Natural killer cell (primary cell): ENCODE results near the genes CTAGE1 and RMC1.

DNA sequence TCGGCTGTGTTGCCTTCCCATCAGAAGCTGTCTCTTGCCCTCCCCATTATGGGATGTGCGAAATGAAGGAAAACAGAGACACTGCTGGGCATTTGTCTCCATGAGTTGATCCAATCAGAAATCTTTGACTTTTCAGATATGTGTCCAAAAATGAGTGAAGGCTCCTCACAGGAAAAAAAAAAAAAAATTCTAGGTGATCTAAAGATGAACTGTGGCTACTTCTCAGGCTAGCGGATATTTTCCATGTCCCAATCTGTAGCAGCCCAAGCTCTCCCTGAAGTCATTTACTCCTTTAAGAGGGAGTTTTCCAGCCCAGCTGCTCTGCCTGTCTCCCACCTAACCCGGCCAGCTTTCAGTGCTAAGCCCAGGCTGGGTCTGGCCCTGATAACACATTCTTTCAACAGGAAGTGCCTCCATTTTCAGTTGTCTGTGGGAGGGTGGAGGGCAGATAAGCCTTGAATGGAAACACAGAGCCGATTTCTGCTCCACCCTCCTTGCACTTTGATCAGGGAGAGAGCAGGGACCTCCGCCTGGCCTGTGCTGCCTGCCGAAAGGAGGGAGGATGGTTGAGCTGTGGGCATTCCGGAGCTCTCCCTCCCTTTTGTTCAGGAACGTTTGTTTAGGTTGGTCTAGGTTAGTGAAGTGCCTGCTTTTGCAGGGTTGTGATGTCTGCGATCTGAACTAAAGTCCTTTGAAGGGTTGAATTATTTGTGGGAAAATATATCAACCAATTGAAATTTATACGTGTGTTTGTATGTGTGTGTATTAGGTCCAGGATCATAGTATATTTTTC lies 24.7 kb downstream of the GATA6 start:
- PRO-cap = no peak

DNA sequence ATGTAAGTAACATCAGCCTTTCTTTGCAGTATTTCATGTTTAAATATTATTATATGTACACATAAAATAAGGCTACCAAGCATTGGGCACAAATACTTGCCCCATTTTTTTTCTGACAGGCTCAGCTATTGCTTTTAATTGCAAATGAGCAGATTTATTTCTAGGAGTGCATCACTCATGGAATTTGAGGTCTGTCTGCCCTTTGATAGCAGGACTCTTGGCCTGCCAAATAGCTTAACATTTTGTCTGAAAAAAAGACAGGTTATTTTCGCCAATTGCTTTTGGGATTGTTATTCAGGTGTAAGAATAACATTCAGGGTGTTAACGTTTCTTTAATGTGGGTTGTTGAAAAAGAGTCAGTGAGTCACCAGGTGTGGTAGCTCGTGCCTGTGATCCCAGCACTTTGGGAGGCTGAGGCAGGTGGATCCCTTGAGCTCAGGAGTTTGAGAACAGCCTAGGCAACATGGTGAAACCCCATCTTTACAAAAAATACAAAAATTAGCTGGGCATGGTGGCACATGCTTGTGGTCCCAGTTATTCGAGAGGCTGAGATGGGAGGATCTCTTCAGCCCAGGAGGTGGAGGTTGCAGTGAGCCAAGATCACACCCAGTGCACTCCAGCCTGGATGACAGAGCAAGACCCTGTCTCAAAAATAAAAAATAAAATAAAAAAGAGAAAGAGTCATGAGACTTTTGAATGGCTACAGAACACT lies 26.9 kb downstream of the GATA6 start:
- PRO-cap = no peak

- PRO-cap = no peak
Measured at GRCh38 chr18:22277539-22278198, 108.3 kb downstream of the GATA6 start.

DNA sequence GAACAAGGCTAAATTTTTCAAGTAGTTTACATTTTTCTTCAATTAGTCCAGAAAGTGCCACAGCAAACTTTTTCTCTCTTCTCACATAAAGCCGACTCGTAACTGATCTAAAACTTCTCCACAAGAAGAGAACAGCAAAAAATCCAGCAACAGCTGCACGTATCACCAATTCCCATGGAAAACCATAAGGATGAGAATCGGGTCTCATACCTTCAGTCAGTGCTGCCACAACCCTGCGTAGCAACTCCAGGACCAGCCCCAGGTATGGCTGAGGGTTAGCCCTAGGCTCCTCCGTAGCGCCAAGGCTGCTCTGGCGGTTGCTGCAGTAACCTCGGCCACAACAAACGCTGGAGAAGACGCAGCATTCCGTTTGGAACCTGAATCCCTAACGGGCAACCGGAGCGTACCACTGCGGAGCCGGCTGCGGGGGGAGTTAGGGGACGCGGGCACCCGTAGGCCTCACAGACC lies at the start of gene CTAGE1:
CTAGE1 (minus strand) TSS at position 312 of the 468 bp plus-strand sequence.
- PRO-cap = no peak

DNA sequence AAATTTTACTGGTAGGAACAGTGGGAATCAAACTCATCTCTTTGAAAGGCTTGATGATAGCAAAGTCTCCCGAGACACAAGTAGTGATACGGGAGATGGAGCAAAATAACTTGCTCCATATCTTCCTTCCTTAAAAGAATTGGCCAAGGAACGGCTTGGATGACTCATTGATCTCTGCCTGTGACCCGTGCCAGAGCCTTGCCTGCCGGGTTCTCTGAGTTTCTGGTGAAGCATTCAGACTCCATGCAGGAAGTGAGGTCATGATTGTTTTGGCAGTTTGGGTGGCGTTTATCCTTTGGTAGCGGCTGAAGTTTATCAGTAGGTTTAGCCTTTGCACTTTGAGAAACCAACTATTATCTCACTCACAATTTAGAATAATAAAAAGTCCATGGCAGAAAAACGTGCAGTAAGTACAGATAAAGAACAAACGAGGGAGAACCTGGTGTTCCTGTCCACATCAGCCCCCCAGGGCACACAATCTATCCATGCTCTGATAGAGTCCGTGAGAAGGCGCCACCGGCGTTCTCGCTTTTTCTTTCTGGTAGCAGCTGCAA lies 14.9 kb upstream of the CTAGE1 start:
- PRO-cap = no peak

DNA sequence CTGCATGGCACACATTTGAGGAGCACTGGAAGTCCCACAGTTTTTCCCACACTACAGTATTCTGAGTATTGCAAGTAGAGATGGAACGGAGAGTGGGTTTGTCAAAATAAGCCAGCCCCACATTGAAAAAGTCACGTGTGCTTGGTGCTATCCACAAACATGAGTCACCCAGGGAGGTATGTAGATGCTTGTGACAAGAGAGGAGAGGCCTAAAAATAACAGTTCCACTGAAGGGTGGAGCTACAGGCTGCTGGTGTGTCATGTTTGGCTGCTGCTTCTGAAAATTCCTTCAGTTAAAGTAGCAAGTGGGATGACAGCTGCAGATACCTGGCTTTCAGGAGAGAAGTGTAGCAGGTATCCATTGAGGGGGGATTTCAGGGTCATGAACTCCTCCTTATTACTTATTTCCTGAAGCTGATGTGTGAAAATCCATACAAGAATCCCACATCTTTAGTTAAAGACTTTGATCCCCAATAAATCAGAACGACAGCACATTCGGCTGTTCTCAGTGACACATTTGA lies 48.4 kb upstream of the CTAGE1 start:
- PRO-cap = no peak

DNA sequence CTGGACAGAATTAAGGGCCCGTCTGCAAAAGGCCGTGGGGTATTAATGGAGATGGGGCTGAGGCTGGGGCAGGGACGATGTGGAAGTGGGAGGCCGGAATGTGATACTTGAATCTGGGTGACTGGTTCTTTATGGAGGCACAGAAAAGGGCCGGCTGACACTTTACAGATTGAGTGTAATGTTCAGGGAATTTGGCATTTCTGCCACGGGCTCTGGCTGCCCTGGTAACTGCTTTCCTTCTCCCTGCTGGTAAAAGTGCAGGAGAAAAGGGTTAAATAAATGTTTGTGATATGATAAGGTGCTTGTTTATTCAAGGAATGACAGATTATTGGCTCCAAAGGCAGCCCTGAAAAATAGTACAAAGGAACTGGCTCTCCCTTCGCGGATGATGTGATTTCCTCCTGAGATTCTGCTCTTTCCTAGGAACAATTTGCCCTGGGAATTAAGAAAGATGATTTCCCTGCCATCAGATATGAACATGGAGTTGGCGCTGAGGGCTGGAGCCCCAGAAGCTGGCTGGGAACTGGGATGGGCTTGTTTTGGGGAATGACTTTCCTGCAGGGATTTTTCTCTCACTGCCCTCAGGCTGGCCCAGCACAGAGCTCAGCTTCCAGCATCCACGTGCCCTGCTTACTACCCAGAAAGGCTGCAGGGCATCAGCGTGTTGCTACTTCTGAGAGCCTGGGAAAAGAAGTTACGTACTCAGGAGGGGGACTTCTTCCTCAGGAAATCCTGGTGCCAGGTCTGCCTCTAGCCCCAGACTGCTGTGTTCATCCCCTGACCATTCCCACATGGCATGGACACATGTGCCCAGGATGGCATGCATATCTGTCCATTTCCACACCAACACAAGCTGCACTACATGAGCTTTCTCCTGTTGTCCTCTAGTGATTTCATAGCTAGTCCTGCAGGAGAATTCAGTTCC lies 53.0 kb upstream of the CTAGE1 start:
- PRO-cap = no peak

DNA sequence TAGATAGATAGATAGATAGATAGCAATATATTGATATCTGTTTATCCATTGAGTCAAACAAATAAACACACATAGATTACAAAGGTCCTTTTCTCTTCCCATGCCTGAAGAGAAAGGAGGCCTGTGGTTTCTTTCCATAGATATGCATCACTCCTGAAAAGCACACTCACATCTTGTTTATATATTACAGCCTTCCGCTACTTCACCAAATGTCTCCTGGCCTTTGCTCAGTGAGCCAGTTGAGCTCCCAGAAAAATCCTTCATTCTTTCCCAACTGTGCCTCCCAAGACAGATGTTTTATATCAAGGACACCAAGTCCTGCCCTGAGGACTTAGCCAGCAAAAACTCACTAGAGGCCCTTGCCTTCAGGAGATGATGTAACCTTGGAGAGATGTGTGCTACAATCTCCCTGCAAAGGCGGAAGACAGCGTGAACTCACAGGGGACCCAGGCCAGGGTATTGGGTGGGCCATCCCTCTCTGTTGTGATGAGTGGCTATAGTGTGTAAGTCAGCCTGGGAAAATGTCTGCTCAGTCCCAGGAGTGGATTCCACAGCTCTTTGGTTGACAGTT lies 86.0 kb upstream of the CTAGE1 start:
- PRO-cap = no peak

DNA sequence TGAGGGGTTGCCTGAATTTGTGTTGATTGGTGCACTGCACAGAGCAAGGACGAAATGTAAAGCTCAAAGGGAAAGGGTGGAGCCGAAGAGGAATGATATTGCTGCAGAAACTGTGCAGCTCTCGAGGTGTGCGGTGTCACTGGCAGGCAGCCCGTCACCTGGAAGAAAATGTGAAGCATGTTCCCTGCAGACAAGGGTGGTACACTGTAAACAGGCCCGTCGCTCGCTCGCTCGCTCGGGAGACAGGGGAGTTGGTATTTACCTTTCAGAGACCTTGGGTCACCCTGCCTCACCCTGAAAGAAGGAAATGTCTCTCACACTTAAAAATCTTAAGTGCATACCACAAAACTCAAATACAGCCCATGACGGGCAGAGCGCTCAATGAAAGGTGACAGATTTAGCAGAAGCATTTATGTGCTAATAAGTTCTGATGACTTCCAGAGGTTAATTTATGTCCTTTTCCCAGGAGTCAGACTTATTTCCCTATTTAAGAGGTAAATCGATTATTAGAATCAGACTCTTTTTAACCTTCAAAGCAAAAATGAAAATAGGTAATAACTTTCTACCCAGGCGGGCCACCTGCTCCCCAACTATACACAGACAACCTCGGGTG lies 195.7 kb upstream of the CTAGE1 start:
- PRO-cap = no peak

GRCh38 chr18:23106528-23107114 lies 28.7 kb upstream of the CABLES1 start:
- PRO-cap = no peak

DNA sequence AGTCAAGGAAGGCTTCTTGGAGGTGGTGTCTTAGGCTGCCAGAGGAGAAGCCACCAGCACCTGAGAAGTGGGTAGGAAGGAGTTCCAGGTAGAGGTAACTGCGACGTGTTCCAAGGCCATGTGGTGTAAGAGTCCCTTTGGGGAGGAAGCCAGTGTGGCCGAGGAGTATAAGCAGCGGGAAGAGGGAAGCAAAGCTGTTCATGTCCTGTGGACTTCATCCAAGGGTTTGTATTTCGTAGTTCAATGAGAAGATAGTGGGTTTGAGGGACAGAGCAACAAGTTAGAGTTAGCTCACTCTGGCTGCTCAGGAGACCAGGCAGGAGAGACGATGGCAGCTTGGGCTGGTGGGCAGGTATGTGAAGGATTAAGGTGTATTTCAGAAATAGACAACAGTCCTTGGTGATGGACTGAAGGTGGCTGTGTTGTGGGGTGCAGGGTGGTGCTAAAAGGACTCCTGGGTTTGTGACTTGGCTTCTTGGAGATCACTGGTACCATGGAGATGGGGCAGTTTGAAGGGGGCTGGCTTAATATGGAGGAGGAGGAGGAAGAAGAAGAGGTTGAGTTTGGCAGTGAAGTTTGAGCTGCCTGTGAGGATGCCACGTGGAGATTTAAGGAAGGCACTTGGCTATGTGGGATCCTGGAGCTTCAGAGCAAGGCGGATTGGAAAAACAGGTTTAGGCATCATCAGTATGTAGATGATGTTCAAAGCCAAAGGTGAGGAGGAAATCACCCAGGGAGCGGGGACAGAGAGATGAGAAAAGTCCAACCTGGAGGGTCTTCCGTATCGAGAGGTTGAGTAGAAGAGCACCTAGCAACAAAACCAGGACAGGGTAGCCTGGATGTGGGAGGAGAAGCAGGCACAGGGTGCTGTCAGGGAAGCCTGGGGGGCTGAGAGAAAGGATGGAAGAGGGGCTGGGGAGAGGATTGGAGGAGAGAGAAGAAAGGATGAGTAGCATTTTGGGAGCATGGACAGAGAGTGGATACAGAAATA lies 27.7 kb downstream of the CABLES1 start:
- PRO-cap = no peak

DNA sequence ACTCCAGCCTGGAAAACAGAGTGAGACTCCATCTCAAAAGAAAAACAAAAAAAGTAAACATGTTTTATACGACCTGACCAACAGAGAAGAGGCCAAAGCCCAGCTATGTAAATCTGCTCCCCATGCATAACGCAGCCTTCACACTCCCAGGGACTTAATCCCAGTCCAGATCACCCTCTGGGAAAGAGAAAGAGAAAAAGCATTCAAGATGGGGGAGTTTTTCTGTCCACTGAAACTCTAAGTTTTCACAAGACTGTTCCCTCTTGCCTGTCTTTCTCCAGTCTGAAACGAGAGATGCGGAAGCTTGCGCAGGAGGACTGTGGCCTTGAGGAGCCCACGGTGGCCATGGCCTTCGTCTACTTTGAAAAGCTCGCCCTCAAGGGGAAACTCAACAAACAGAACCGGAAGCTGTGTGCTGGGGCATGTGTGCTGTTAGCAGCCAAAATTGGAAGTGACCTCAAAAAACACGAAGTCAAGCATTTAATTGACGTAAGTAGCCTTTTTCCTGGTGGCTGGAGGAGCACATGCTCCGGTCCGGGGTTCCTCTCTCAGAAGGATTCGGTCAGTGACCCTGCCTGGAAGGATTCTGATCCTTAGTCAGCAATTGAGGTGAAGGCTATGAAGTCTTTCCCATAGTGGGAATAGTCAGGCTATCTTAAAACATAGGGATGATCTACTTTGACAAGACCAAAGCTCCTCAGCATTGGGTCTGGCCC lies 118.3 kb downstream of the CABLES1 start:
- PRO-cap = no peak

DNA sequence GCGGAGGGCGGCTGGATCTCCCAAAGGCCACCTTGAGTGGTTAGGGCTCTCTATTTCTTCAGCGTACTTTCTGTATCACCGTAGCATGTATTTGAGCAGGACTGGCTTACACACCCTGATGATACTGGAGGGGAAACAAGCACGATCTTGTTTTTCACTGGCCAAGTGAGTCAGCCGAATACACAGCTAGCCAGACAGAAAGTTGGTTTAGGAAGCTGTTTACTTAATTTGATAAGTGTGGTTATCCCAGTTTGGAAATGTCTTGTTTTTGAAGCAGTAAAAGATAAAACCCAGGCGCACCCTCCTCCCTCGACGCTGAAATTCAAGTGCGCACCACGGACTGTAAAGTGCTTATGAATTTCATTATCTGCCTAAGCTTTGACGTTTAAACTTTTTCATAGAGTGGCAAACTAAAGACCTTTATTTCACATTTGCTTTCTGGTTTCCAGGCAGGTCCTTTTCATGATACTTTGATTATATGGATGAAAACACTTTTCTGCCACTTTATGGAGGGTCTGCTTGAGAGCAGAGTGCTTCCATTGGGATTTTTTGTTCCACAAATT lies 678 bp downstream of the RIOK3 start:
- PRO-cap = unidirectional peak, minus-strand start at position 93 of the sequence; unidirectional peak, minus-strand start at position 126 of the sequence; unidirectional peak, minus-strand start at position 328 of the sequence

GRCh38 chr18:23487931-23488555 lies 15.3 kb upstream of the RMC1 start:
- PRO-cap = unidirectional peak, plus-strand start at chr18:23488145

GRCh38 chr18:23503428-23504549 lies at the start of gene RMC1:
TSS of gene RMC1 (plus strand) at chr18:23503511.
- PRO-cap = bidirectional peak, plus-strand start at chr18:23503537, minus-strand start at chr18:23503295

DNA sequence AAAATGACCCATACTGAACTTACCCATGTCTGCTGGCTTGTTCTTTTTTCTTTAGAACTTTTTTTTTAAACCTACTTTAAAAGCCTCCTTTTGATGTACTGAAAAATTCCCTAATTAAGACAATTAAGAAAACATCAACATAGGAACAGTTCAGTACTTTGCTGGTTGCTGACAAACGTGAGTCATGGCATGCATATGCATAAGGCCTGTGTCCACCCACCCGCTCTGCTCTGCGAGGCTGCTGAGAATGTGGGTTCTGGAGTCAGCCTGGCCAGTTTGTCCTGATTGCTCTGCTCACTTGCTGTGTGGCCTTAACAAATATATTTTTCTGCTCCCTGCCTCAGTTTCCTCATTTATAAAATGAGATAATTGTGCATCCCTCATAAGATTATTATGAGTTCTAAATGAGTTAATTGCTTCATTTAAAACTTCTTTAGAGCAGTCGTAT lies 27.3 kb downstream of the LAMA3 start:
- PRO-cap = no peak

GRCh38 chr18:23872411-23873305 lies 141.9 kb upstream of the TTC39C start:
- PRO-cap = no peak

- PRO-cap = no peak
Measured at GRCh38 chr18:23900857-23901368, 113.6 kb upstream of the TTC39C start.

DNA sequence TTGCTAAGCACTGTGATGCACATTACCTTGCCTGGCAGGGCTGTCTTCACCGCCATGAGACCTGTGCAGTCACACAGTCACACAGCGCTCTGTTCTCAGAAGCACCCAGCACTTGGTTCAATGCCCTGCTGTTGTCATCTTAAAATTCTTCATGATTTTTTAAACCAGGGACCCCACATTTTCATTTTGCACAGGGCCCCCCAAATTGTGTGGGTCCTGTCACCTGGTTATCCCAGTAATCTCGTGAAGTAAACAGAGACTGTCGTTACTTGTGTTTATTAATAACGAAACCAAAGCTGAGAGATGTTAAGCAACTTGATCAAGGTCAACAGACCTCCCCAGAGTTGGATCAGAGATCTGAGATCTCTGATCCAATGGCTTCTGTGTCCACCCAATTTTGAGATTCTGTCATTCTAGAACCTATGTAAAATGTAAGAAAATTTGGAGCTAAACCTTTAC lies 13.9 kb upstream of the TTC39C start:
- PRO-cap = no peak

GRCh38 chr18:24231725-24232335 lies 93.0 kb downstream of the CABYR start:
- PRO-cap = no peak